ENCODE results near the genes MRPS27 and TNPO1.

- PRO-cap, result no peak
Measured at GRCh38 chr5:68042418-68042644, 173.2 kb upstream of the PIK3R1 start.

DNA sequence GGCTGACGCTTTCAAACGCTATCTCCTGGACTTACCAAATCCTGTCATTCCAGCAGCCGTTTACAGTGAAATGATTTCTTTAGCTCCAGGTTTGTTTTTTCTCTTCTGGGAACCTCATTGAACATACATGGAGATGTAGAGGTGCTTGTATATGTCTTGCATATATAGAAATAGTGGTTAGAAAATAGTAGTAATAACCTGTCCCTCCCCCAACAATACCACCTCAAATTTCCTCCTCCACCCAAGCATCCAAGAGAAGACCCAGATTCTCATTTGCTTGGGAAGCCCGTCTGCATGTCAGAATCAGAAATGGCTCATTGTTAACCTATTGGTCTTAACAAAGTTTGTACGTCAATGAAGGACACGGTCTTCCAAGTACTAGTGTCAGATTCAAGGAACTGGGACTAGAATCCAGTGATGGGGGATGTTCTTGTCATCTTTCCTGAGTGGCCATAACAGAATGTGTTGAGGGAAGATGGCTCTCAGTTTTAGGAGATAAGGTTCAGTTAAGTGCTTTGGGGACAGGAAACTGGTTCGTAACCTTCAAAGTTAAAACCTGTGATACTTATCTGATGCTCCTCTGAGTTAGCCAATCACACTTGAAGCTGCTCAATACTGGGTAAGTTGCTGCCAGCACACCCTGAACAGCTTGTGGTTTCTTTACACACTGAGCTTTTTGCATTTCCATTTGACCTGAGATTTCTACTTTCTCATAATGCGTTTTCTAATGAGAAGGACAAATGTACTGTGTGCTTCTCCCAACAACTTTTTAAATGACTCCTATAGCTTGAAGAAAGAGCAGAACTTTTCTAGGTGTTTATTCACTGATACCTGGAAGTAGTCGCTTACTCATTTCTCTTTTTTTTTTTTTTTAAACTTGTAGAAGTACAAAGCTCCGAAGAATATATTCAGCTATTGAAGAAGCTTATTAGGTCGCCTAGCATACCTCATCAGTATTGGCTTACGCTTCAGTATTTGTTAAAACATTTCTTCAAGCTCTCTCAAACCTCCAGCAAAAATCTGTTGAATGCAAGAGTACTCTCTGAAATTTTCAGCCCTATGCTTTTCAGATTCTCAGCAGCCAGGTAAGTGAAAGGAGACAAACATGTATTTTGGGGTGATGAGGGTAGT, 64.5 kb downstream of the PIK3R1 start:
- PRO-cap, result no peak

- PRO-cap, result no peak
Measured at GRCh38 chr5:68319280-68319980, 103.9 kb downstream of the PIK3R1 start.

- PRO-cap, result no peak
Measured at GRCh38 chr5:68331223-68331748, 115.7 kb downstream of the PIK3R1 start.

- PRO-cap, result no peak
Measured at GRCh38 chr5:68744550-68745469, 349.0 kb upstream of the SLC30A5 start.

- PRO-cap, result no peak
Measured at GRCh38 chr5:69466591-69467006, 26.0 kb upstream of the OCLN start.

DNA sequence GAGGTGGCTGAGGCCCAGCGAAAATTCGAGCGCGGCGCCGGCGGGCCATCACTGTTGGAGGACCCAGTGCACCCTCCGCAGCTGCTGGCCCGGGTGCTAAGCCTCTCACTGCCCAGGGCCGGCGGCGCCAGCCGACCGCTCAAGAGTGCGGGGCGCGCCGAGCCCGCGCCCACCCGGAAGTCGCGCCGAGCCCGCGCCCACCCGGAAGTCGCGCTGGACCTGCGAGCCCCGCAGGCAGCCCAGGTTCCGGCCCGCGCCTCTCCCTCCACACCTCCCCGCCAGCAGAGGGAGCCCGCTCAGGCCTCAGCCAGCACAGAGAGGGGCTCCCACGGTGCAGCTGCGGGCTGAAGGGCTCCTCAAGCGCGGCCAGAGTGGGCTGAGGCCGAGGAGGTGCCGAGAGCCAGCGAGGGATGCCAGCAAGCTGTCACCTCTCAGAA, 314.5 kb upstream of the SERF1A start:
- PRO-cap, result no peak

DNA sequence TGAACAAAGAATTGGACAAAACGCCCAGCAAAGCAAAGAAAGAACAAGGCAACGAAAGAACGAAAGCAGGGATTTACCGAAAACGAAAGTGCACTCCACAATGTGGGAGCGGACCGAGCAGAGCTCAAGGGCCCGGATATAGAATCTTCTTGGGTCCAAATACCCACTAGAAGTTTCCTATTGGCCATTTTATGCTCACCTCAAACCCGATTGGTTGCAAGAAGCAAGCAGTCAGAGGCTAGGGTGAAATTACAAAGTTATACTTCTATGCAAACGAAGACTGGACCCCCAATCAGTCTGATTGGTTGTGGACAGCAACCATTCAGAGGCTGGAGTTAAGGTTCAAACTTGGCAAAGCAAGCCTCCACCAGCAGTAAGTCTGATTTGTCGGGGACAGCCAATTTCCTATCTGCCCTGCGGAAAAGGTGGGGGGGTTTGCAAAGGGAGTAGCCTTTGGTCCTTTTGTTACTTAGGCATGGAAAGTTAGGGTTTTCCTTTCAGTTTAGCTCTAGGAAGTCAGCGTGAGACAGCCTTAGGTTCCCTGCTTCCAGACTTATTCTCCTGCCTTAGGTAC, 575 bp upstream of the MCCC2 start:
- PRO-cap, result unidirectional peak, plus-strand start at position 373 of the sequence; unidirectional peak, plus-strand start at position 500 of the sequence

- PRO-cap, result no peak
Measured at GRCh38 chr5:71850718-71851328, 131.7 kb downstream of the CARTPT start.

- PRO-cap, result no peak
Measured at GRCh38 chr5:71887561-71888136, 168.6 kb downstream of the CARTPT start.

GRCh38 chr5:71916433-71916772, 190.9 kb upstream of the MAP1B start:
- PRO-cap, result no peak

DNA sequence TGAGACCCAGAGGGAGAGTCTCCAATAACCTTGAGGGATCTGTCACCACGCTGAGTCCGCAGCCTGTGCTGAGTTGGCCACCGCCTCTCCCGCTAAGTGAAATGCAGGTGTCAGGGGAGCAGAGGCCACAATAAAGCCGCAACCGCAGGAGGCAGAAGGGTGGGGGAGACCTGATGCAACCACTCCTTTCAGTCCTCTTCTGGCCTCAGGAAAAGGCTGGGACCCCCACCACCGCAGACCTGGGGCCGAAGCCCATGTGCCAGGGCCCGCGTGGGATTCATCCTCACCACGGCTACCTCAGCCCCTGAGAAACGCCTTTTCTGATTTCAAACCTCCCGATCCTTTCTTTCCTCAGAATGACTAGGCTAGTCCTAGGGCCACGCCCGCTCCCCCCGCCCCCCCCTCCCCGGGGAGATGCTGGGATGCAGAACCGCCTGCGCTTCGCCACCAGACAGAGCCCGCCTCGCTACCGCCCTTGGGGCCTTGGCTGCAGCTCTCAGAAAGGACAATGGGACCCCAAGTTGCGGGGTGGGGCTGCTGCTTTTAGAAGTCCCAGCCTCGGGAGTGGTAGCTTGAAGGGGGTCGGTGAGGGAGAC, 719 bp downstream of the MAP1B start:
- PRO-cap, result bidirectional peak, plus-strand start at position 450 of the sequence, minus-strand start at position 322 of the sequence

DNA sequence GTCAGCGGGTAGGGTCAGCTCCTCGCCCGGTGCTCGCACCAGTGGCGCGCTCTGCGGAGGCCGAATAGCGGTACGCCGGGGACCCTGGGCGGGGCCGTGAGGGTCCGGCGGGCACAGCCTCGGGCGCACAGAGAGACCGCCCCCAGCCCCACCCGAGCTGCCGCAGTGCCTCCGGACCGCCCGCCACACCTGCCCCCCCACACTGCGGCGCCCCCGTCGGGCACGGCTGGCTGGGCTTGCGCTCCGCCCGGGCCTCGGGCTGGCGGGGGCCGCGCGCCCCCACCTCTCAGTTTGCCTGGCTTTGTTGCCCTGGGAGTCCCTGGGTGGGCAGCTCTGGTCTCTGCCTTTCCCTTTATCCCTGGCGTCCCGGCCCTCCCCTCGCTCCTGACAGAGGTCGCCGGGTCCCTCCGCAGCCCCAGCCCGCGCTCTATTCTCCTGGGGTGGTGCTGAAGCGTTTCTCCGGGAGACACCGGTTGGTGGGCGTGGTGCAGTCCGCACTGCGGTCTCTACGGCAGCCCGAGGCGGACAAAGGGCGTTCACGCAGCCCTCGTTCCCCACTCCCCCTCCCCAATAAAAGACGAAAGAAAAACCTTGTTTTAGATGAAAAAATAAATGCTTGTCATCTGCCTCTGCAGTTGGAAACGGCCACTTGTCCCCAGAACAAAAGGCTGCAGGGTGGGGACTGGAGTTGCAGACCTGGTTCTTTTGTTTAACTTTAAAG, 1.4 kb downstream of the MAP1B start:
- PRO-cap, result bidirectional peak, plus-strand start at position 472 of the sequence, minus-strand start at position 437 of the sequence

DNA sequence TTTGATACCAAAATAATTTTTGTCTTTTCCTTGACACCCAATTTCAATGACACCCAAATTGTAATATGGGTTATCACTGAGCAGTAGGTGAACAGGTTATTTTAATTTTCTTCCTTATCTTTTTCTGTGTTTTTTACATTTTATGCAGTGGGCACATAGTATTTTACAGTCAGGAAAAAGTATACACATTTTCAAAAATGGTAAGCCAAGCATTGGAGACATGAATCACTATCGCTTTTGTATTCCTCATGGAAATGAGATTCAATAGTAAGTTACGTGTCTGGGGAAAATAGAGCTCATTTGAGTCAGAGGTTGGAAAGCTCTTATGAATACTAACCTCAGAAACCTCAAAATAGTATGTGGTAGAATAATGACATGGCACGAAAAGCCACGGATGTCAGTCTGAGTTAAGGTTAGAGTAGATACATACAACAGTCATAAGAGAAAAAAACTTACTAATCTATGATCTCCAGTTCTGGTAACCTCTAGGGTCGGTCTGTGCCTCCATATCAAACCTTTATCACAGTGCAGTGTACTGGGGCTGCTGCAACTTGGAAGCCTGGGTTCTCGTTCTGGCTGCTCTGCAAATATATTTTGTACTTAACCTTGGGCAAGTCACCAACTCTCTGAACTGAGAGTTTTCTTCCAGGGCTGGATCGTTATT, 31.6 kb downstream of the MAP1B start:
- PRO-cap, result no peak

GRCh38 chr5:72205073-72206205, 98.2 kb downstream of the MAP1B start:
- PRO-cap, result no peak

DNA sequence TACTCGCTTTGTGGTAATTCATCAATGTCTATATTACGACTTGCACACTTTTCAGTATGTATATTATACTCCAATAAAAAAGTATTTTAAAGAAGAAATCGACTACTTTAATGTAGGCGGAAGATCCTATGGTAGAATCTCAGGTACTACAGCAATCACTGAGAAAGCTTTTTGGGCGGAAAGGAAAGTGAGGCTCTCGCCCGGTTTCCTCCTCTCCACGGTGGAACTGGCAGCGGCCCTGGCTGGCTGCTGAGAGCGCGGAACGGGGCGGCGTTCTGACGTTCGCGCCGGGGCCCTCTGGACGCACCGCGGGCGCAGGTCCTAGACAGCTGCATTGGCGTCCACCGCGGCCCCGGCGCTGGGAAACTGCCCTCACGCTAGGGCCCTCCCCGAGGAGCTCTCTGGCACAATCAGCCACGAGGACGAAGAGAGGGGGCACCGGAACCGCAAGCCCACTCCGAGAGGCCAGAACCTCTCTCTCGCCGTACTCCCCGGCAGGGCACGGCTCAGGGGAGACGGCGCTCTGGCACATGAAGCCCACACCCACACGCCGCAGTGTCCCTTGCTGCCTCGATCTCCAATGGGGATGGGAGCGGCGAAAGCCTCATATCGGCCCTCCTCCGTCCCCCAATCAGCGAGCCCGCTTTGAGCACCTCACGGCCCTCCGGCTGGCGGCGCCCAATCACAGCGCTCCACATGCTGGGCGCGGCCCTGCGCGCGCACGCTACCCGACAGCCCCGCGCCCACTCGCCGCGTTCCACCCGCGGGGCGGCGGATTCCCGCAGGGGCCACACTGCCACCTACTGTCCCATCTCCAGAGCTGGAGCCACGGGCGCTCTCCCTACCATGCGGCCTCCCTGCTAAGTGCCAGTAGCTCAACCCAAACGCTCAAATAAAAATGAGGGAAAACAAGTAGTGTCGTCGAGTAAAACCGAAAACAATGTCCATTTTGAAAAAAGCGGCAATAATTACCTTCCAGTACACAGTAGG, 12.0 kb downstream of the MRPS27 start:
- PRO-cap, result bidirectional peak, plus-strand start at position 324 of the sequence, minus-strand start at position 368 of the sequence; bidirectional peak, plus-strand start at position 746 of the sequence, minus-strand start at position 582 of the sequence

- PRO-cap, result bidirectional peak, plus-strand start at chr5:72320376, minus-strand start at chr5:72320209
Measured at GRCh38 chr5:72319564-72320482, at the start of gene MRPS27. Gene MRPS27, minus strand, starts transcription at chr5:72320240.

DNA sequence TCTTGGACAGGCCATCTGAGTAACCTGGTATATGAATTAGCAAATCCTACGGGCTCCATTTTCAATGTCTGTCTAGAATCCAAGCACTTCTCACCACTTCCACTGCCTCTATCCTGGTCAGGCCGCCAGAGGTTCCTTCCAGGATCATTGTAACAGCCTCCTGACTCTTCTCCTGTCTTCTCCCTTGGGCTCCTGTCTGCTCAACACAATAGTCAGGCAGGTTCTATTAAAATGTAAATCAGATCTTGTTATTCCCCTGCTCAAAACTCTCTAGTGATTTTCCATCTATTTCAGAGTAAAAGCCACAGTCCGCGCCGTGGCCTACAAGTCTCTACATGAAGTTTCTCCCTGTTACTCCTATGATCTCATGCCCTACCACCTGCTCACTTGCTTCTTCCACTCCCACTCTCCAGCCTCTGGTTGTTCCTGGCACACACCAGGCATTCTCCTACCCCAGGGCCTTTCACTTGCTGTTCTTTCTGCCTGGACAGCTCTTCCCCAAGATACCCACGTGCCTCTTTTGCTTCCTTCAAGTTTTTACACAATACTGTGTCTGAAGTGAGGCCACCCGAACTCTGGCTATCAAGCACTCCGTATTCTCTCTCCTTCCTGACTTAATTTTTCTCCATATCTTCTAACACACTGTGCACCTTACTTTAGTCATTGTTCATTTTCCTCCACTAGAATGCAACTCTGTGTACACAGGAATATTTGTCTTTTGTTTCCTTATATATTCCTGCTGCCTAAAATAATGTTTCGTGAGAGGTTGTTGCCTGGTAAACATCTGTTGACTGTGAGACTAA, 21.6 kb downstream of the ZNF366 start:
- PRO-cap, result no peak

DNA sequence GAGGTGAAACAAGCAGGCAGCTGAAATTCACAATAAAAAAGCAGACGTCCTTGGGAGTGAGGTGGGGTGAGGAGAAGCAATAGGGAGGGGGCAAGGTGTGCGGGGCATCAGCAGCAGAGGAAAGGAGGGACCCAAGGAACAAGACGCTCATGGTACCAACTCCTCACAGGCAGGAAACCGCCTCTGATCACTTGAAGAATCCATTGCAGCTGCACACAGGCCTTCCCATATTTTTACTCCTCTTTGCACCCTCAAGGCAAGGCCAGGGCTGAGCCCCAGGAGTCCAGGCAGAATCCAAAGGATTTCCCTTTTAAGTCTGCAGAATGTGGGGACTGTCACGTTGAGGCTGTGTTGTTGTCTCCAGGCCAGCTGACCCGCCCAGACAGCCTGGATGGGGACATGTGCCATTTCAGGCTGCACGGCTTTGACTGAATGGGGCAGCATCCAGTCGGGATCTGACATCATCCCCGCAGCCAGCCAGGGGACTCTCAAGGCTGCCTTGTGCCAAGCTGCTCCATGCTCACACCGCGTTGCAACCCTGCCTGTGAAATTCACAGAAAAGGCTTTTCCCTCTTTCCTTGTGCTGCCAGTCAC, 2.1 kb upstream of the ZNF366 start:
- PRO-cap, result no peak

- PRO-cap, result bidirectional peak, plus-strand start at chr5:72816673, minus-strand start at chr5:72816526; bidirectional peak, plus-strand start at chr5:72817102, minus-strand start at chr5:72816883
Measured at GRCh38 chr5:72816297-72817014, at the start of gene TNPO1. Gene TNPO1, plus strand, starts transcription at chr5:72816661.

Measured in fallopian tube (tissue), 1 donor.